Prostate gland (tissue), 2 donors: ENCODE measurements around the gene TP53INP2.

DNA sequence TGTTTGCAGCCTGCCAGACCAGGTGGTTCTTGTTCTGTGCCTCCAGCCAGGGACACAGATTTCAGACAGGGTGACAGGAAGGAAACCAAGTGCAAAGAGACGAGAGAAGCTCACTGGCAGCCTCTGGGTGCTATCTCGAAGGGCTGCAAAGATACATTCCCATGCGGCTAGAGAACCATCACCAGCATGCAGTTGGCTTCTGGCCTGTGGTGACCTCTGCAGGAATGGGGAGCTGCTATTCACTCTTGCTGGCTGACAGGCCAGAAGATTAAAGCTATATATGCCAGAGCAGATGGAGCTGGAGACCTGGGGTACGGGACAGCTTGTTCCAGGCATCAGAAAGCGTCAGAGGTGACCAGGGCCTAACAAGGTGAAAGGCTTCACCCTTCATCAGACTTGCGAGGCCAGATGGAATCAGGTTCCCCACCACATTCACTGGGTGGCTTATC is 20.0 kb downstream of the MAP1LC3A start:
- PRO-cap = no peak
- RAMPAGE, long total RNA, 2 experiments = no peak in any of the 2 experiments

GRCh38 chr20:34704220-34705261 is at the start of gene TP53INP2:
TP53INP2 (plus strand) TSS chr20:34704344.
- PRO-cap = bidirectional peak, plus-strand start at chr20:34704313, minus-strand start at chr20:34704148; bidirectional peak, plus-strand start at chr20:34704759, minus-strand start at chr20:34704635
- RAMPAGE, long total RNA, 2 experiments = no peak in any of the 2 experiments

GRCh38 chr20:34709021-34709894 is 5.1 kb downstream of the TP53INP2 start:
- PRO-cap = bidirectional peak, plus-strand start at chr20:34709354, minus-strand start at chr20:34709208; bidirectional peak, plus-strand start at chr20:34709755, minus-strand start at chr20:34709714
- RAMPAGE, long total RNA, 2 experiments = no peak in any of the 2 experiments

- PRO-cap = no peak
- RAMPAGE, long total RNA, 2 experiments = no peak in any of the 2 experiments
These were observed 7.5 kb downstream of the TP53INP2 start for GRCh38 chr20:34711542-34712081.

GRCh38 chr20:34873981-34874406 is 1.3 kb upstream of the GGT7 start:
- PRO-cap = no peak
- RAMPAGE, long total RNA, 2 experiments = no peak in any of the 2 experiments

DNA sequence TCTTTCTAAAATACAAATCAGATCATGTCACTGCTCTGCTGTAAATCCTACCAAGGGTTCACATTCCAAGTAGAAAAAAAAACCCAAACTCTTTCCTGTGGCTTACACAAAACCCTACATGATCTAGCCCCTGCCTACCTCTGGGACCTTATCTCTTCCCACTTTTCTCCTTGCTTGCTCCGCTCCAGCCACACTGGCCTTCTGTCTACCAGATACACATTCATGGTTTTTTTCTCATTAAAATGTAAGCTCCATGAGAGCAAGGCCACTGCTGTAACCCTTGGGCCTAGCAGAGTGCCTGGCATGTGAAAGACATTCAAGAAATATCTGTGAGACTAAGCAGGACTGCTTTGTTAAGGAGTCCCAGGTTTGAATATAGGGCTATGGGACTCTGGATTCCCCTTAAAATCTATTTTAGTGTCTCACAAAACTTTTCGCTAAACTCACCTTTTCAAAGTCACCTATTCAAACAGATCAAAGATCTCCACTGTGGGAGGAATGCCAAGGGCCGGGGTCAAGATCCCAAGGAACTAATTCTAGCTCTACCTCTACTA is 25.3 kb upstream of the TRPC4AP start:
- PRO-cap = no peak
- RAMPAGE, long total RNA, 2 experiments = no peak in any of the 2 experiments

DNA sequence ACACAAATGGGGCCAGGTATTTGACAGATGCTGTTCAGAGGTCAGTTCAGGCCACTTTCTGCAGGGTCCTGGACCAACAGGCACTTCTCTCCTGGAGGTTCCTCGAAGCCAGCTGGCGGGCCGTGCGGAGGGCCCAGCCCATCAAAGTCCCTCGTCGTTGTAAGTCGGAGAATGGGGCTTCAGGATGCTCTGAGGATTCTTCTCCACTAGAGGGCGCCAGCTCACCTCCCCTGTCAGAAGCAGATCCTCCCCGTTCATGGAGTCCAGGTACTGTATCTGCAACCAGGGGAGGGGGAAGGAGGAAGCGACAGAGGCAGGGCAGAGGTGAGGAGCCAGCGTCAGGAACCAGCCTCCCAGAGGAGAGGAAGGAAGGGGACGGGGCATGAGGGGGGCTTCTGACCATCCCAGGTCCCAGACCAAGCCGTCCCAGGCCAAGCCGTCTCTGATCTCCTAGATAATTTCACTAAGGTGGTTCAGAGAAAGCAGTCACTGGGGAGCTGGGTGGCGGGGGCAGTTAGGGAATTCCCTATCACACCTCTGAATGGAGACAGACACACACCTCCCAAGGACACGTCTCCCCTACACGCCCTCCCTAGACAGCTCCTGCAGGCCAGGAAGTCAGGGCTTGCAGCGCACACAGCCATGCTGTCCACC is 11.7 kb upstream of the FAM83C start:
- PRO-cap = no peak
- RAMPAGE, long total RNA, 2 experiments = no peak in any of the 2 experiments

- PRO-cap = no peak
- RAMPAGE, long total RNA, 2 experiments = no peak in any of the 2 experiments
These were observed 37.2 kb upstream of the FAM83C start for GRCh38 chr20:35329499-35329843.

DNA sequence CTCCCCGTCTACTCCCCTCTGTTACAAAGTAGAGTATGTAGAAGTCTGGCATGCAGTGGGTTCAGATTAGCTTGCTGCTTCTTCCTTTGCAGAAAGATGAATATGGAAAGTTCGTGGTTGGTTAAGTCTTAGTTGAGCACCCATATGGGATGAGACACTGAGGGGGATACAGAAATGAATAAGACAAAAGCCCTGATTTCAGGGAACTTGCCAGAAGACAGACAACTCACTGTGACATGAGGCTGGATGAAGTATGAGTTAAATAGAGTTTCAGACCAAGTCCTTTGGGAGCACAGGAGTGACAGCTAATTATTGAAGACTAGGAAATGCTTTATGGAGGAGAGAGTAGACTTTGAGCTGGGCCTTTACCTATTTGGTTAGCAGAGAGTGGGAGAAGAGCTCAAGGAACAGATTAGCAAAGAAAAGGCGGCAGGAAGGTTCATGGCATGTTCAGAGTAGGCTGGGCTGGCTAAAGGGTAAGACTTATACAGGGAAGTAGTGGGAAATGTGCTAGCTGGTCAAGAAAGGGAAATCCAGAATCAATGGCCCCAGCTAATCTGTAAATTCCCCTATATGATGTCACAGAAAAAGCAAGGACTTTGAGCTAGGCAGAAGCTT is 18.8 kb downstream of the CEP250 start:
- PRO-cap = no peak
- RAMPAGE, long total RNA, 2 experiments = no peak in any of the 2 experiments

DNA sequence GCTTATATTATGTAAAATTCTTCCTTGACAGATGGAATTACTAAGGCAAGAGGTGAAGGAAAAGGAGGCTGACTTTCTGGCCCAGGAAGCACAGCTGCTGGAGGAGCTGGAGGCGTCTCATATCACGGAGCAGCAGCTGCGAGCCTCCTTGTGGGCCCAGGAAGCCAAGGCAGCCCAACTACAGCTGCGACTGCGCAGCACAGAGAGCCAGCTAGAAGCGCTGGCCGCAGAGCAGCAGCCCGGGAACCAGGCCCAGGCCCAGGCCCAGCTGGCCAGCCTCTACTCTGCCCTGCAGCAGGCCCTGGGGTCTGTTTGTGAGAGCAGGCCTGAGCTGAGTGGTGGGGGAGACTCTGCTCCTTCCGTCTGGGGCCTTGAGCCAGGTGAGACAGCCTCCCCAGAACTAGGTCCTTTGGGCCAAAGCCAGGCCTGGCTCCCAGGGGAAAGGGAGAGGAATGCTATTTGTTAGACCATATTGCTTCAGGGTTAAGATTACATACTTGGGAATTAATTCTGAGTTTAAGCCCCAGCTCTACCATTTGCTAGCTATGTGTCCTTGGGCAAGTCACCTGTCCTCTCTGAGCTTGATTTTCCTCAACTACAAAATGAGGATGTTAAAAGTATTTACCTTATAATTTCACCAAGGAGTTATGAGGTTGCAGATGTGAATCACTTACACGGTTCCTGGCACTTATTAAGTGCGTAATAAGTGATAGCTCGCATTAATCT is 31.6 kb downstream of the C20orf173 start:
- PRO-cap = no peak
- RAMPAGE, long total RNA, 2 experiments = no peak in any of the 2 experiments

GRCh38 chr20:35507591-35508209 is 21.8 kb downstream of the C20orf173 start:
- PRO-cap = no peak
- RAMPAGE, long total RNA, 2 experiments = no peak in any of the 2 experiments

GRCh38 chr20:35555937-35556526 is 14.2 kb downstream of the ERGIC3 start:
- PRO-cap = no peak
- RAMPAGE, long total RNA, 2 experiments = no peak in any of the 2 experiments

GRCh38 chr20:35618556-35618772 is 2.8 kb downstream of the SPAG4 start:
- PRO-cap = no peak
- RAMPAGE, long total RNA, 2 experiments = no peak in any of the 2 experiments

DNA sequence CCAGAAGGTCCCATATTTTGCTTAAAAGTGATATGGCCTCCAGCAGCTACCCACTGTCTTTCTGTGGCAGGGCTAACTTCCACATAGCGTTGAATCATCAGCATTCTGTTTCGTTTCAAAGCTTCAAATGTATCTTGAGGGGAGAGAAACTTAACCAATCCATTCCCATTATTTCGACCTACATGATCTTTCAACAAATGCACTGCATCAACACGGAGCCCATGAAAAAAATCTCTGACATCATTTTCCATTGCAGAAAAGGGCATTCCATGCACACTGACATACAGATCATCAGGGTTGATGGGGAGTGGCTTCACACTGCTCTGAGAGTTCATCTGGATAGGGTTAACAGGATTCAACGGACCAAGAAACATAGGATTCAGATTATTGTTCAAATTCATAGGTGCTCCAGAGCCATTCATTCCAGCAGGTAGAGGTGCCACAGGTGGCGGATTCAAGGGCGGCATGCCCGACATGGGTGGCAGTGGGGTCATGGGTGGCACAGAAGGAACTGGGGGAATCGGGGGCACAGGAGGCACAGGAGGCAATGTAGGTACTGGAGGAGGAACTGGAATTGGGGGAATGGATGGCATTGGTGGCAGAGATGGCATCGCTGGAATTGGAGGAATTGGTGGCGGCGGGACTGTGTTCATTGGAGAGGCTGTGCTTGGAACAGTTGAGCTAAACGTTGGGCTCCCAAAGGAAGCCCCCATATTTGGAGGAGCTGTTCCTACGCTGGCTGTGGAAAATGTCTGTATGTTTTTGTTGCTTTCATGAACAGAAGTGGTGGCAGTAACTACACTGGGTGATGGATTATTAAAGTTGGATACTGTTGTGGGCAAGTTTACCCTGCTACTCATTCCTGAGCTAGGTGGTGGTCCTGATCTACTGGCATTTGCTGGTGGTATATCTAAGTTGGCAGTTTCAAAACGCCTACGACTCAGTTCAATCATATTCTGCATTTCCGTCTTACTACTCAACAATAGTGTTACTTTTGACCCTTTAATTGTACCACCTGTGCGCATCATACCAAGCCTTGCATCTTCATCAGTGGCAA is 10.2 kb downstream of the CPNE1 start:
- PRO-cap = no peak
- RAMPAGE, long total RNA, 2 experiments = no peak in any of the 2 experiments

GRCh38 chr20:35705681-35706468 is 6.7 kb downstream of the ROMO1 start:
- PRO-cap = no peak
- RAMPAGE, long total RNA, 2 experiments = no peak in any of the 2 experiments

- PRO-cap = no peak
- RAMPAGE, long total RNA, 2 experiments = no peak in any of the 2 experiments
These were observed 13.0 kb downstream of the ROMO1 start for GRCh38 chr20:35711905-35712841.

- PRO-cap = no peak
- RAMPAGE, long total RNA, 2 experiments = no peak in any of the 2 experiments
These were observed 11.9 kb downstream of the RBM39 start for GRCh38 chr20:35730020-35730698.

- PRO-cap = no peak
- RAMPAGE, long total RNA, 2 experiments = no peak in any of the 2 experiments
These were observed 9.4 kb downstream of the RBM39 start for GRCh38 chr20:35732463-35733212.

GRCh38 chr20:35767889-35768625 is 3.8 kb upstream of the PHF20 start:
- PRO-cap = no peak
- RAMPAGE, long total RNA, 2 experiments = no peak in any of the 2 experiments

DNA sequence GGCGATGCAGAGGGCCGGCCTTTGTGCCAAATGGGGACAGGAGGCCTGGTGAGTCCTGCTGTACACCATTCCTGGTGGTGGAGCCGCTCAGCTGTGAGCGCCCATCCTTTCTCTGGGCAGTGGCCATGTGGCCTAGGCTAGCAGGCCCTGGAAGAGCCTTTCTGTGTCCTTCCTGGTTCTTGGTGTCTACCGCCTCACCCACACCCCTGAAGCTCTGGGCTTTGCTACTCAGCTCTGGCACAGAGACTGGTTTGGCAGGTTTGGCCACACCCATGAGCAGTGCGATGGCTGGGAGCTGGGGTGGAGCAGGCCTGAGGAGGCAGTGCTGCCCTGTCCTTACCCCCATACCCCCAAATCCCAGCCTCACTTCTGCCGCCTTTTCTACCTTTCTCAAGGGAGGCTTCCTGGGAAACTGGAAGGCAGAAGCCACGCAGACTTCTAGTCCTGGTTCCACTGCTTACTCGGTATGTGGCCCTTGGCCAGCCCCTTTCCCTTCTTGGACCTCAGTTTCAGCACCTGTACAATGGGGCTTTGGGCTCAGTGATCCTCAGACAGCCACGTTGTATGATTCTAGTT is 32.2 kb upstream of the EPB41L1 start:
- PRO-cap = bidirectional peak, plus-strand start at position 279 of the sequence, minus-strand start at position 216 of the sequence
- RAMPAGE, long total RNA, 2 experiments = no peak in any of the 2 experiments